Spinal cord (tissue), 3 donors: ENCODE measurements around a stretch of chr6.

GRCh38 chr6:111603959-111604760 is 1.5 kb downstream of the TRAF3IP2 start:
- PRO-cap, result no peak
- RAMPAGE, long total RNA, result no peak

DNA sequence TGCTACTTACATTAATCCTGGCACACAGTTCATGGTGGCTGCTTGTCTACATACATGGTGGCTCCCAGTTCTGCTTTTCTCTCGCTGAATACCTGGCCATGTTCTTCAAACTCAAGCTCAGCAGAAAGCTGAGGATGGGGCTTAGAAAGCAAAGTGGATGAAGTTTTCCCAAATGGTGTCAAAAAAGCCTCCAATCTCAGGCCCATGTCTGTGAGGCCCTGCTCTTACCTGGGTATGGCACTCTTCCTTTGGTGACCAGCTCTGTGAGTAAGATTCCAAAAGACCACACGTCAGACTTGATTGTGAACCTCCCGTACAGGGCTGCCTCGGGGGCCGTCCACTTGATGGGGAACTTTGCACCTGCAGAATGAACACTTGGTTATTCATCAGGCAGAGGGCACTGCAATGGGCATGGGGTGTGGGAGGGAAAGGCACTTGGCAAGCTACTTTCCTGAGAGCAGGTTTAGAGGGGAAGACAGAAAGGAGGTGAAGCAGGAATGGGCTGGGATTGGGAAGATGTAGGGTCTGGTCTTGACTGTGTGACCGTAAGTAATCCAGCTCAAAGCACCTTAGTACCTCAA is 68.7 kb upstream of the TRAF3IP2 start:
- PRO-cap, result no peak
- RAMPAGE, long total RNA, result no peak

GRCh38 chr6:111694202-111694887 is 88.7 kb upstream of the TRAF3IP2 start:
- PRO-cap, result no peak
- RAMPAGE, long total RNA, result no peak

- PRO-cap, result no peak
- RAMPAGE, long total RNA, result no peak
These were observed 128.6 kb upstream of the TRAF3IP2 start for GRCh38 chr6:111734325-111734656.

DNA sequence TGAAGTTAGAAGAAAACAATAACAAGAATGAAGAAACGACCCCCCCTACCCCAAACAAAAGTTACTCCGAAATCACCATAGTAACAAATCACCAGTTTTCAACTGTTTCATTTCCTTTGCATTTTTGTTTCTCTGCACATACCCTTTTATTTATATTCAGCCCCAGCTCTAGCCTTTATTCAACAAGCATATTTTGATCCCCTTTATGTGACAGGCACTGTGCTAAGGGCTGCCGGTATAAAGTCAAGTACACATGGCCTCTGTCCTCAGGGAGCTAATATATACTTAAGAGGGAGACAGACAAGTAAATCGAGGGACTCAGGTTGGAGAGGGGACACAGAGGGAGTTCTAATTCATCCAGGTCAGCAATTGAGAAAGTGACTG is 129.0 kb upstream of the TRAF3IP2 start:
- PRO-cap, result no peak
- RAMPAGE, long total RNA, result no peak

DNA sequence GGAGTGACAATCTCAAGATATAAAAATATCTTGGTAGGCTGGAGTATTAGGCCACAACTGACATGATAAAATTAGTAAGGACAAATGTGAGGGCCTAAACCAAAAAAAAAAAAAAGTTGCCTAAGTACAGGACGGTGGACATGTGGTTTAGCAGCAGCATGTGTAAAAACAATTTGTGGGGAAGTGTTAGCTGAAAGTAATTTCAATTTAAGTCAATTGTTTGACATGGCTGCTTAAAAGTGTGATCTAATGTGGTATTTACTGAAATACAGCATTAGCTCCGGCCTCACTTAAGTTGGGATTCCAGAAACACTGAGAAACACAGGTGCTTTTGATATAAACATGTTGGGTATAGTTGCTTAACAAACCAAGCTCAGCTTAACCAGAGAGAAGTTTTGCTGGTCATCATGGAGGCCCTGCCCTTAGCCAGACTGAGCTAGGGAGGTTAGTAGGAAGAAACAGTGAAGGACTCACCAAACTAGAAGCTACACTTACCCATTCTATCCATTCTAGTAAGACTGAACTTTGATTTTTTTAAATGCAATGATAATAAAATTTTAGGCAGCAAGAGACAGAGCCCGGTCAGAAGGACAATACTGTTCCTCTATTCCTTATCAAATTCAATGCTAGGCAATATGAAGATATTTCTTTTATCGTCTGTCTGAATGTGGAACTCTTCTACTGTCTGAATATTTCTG is 119.6 kb downstream of the FYN start:
- PRO-cap, result no peak
- RAMPAGE, long total RNA, result no peak

- PRO-cap, result no peak
- RAMPAGE, long total RNA, result no peak
These were observed 114.8 kb downstream of the FYN start for GRCh38 chr6:111758364-111758955.

DNA sequence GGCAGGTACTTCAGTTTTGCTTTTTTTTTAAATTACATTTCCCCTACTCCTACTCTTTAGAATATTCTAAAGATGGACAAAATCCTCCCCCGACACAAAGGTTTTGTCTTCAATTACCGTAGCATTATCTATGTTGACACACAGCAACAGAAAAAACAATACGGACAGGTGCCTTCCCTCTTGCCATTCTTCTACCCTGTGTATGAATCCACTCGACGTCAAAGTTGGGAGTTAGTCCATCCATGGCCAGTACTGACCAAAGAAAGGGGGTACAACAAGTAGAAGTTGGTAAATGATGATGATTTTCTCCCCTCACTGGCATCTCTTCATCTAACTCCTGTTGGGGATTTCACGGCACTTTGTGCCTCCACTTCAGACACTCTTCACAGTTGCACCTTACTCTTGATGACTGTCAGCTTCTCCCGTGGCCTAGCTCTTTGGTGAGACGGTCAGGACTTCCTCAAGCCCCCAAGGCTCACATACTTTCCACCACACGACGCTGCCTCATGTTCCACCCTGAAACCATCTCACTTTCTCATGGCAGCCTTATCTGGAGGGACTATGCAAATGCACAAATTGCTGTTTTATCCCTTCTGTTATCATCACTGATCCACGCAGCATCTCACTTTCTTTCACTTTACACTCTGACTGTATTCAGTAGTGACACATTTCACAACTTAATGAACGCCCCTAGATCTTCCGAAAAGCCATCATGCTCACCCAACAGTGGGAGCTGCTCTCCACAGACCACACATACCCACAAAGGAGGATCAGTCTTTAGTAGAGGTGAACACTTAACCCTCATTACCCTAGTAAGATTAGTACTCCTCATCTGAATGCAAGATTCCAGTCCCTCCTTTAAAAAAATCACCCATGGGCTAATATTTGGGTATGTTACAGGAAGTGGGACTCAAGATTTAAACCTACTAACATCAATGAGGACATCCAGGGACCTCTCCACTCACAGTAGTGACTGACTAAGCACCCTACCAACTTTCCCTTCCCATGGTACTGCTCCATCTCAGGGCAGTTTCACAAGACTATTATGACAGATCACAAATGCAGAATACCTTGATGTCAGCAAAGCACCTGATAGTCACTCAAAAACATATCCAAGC is 35.6 kb downstream of the FYN start:
- PRO-cap, result no peak
- RAMPAGE, long total RNA, result no peak

GRCh38 chr6:111870642-111871095 is 2.6 kb downstream of the FYN start:
- PRO-cap, result no peak
- RAMPAGE, long total RNA, result no peak

- PRO-cap, result no peak
- RAMPAGE, long total RNA, result no peak
These were observed 35.7 kb upstream of the FYN start for GRCh38 chr6:111908732-111909655.

DNA sequence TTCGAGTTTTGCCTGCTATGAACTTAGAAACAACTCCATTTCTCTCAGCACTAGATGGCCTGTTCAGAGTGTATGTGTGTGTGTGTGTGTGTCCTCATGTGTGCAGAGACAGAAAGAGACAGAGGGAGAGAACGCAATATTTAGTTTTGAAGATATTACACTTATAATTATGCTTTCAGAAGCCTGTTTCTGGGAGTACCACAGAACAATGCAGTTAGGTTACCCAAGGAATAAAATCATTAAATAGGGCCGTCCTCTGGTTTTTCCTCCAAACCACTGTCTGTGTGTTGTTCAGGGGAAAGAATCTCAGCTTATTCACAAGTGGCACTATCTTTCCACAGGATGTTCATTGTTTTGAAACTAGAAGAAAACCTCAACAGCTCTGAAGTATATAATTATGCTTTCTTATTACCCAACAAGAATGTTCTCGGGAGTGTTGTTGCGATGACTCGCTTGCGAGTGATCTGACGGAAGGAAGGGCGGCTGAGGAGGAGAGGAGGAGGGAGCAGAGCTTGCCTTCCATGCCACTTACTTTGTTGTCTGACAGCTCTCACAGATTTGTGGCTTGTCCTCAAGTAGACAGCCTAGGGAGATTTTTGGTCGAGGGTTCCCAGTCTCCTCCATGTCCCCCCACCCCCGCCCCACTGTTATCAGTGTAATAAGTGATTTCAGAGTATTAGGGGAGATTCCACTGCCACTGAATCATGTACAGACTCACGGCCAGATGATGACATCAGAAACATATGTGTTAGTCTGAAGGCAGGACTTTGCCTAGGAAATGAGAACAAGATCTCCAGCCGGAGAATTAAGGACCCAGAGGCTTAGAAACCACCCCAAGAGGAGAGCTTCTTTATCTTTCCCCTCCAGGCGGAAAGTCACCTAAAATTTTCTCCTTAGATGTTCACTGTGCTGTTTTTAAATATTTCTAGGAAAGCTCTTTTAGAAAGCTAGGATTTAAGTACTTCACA is 80.7 kb upstream of the CCN6 start:
- PRO-cap, result no peak
- RAMPAGE, long total RNA, result no peak

DNA sequence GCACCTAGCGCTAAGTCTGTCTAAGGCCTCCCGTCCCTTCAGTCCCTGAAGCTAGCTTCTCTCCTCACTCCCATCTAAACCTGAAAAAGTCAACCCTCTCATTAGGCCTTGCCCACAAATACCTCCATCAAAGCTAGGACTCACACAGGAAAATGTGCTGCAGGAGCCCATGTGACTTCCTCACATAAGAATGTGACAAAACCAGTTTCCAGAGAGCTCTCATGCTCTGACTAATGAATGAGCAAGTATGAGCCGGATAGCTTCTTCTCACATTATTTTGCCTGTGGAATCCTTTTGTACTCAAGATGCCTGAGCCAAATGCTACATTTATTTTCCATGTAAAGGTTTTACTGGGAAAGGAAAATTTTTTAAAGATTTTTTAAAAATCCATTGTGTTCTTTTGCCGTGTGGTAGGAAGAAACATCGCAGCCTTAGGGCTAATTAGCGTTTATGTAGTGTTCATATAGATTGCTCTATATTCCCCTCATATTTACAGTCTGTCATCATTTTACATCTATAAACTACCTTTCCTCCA is 68.7 kb upstream of the CCN6 start:
- PRO-cap, result no peak
- RAMPAGE, long total RNA, result no peak

- PRO-cap, result no peak
- RAMPAGE, long total RNA, result no peak
These were observed 49.1 kb upstream of the CCN6 start for GRCh38 chr6:112004717-112005218.

- PRO-cap, result no peak
- RAMPAGE, long total RNA, result no peak
These were observed 22.9 kb upstream of the CCN6 start for GRCh38 chr6:112030940-112031533.

GRCh38 chr6:112144512-112144769 is 57.0 kb downstream of the FAM229B start:
- PRO-cap, result no peak
- RAMPAGE, long total RNA, result no peak

GRCh38 chr6:112232571-112233473 is 21.5 kb downstream of the LAMA4 start:
- PRO-cap, result no peak
- RAMPAGE, long total RNA, result no peak

GRCh38 chr6:113362363-113362820 is 494.8 kb upstream of the MARCKS start:
- PRO-cap, result no peak
- RAMPAGE, long total RNA, result no peak

DNA sequence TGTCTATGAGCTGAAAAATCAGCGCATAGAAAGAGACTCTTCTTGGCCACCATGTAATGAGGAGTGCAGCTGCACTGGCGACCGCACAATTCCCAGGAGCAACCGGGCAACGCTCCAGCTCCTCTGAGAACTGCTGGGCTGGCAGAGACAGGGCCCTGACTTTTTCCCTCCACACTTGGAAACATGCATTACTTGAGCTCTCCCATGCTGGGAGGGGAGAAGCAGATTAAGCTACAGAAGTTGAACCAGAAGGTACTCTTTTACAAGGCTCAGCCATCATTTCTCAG is 31.3 kb upstream of the MARCKS start:
- PRO-cap, result no peak
- RAMPAGE, long total RNA, result no peak

DNA sequence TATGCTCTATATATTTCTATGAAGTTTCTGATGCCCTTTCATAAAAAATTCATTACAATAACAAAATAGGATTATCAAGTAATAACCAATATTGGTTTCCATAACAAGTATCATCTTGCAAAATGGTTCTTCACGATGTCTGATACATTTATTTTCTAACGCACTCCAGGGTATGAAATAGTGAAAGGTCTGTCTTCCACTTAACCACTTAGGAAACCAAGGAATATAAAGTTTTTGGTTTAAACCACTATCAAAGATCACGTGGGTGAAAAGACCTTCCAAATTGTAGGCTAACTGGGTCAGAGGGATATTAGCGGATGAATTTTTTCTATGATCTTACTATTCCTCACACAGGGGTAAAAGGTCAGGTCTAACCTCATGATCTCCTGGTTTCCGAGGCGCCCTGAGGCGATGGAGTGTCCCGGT is 523 bp upstream of the NT5DC1 start:
- PRO-cap, result no peak
- RAMPAGE, long total RNA, result no peak

DNA sequence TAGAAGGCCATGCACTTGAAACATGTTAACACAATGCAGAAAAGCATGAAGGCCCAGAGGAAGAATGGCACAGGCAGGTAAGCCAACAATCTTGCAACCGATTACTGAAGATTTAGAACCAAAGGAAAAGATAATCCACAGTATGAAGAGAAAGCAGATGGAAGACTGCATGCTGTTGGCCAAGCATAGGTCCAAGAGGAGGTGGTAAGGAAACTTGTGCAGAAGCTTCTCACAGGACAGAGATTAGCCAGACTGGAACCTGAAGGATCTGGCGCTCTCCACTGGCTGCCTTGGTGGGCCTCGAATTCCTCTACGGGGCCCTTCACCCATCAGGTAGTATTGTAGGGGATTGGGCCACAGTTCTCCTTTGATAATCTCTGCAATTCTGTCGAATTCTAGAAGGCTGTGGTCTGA is 1.3 kb downstream of the TSPYL4 start:
- PRO-cap, result no peak
- RAMPAGE, long total RNA, result no peak